ENCODE measurements around the genes MAPK3, ZNF771, ZNF764 and PRSS53.

DNA sequence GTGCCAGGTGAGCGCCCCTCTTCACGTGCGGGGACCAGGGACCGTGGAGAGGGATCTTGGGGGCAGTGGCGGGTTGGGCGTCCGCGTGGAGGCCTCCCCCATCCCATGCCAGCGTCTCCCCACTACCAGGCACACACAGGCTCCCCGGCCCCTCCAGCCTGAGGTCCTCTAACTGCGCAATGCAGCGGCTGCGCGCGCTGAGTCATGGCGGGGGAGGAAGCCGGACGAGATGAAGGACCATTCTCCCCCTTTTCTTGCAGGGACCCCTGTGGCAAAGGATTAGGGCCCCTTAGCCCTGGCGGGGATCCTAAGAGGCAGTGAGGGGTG, 324 bp downstream of the ALDOA start:
- PRO-cap, result no peak

- PRO-cap, result no peak
Observed at GRCh38 chr16:30082379-30082760, 6.6 kb downstream of the PPP4C start.

GRCh38 chr16:30108322-30108763, 5.0 kb downstream of the GDPD3 start:
- PRO-cap, result no peak

GRCh38 chr16:30122449-30123878, at the start of gene MAPK3:
Gene MAPK3, minus strand, starts transcription at chr16:30123220.
- PRO-cap, result no peak

DNA sequence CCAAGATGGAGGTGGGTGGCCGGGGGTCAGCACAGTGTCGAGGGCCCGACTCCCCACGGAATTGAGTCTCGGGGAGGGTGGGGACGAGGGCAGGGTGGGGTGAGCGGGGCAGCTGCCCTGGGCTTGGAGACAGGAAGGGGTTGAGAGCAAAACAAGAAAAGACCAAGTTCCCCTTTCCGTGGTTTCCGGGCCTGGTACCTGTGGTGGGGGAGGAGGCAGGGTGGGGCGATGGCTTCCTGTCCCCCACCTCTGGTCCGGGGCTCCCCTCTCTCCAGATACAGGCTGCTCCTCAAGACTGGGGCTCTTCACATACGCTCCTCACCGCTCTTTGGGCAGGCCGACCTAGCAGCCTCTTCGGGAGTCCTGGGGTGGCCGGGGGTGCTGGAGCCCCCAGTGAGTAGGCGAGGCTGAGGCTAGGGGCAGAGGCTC, 563 bp downstream of the CORO1A start:
- PRO-cap, result no peak

GRCh38 chr16:30378310-30379417, 3.7 kb downstream of the SEPTIN1 start:
- PRO-cap, result no peak

DNA sequence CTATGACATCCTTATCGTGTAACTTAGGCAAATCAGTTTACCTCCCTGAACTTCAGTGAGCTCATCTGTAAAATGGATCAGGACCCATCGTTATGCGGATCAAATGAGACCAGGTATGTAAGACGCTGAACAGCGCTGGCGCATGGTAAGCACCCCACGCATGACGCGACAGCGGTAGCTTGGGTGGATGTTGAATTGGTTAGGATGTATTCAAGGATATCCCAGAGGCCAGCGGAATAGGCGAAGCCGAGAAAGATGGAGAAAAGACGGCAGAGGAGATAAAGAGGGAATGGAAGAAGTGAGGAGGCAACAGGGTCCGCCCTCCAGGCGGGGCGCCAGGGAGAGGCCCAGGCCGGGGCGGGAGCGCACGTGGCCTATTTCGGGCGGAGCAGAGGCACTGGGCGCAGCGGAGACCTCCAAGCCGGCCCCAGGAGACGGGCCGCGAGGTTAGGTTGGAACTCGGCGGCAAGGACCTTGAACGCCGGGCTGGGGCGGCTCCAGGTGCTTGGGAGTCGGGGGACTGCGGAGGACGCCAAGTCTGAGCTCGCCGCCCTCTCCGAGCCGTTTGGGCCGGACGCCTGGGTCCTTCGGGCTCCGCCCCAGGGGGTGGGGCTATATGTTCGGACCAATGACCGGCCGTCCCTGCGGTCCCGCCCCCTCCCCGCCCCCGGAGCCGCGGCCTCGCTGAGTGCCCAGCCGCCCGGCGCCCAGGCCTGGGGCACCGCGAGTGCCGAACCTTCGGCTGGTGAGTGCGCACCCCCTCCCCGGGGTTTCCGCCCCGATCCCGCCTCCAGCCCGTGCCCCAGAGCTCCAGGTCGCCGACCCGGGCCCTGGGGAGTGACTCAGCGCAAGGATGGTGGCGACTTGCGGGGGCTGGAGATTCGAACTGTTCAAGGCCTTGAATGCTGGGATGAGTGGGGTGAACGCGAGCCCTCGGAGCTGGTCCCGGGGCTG, at the start of gene ZNF771:
Gene ZNF771, plus strand, starts transcription at position 687 of the 954 bp plus-strand sequence.
- PRO-cap, result no peak

GRCh38 chr16:30446336-30446732, 660 bp upstream of the SEPHS2 start:
- PRO-cap, result no peak

DNA sequence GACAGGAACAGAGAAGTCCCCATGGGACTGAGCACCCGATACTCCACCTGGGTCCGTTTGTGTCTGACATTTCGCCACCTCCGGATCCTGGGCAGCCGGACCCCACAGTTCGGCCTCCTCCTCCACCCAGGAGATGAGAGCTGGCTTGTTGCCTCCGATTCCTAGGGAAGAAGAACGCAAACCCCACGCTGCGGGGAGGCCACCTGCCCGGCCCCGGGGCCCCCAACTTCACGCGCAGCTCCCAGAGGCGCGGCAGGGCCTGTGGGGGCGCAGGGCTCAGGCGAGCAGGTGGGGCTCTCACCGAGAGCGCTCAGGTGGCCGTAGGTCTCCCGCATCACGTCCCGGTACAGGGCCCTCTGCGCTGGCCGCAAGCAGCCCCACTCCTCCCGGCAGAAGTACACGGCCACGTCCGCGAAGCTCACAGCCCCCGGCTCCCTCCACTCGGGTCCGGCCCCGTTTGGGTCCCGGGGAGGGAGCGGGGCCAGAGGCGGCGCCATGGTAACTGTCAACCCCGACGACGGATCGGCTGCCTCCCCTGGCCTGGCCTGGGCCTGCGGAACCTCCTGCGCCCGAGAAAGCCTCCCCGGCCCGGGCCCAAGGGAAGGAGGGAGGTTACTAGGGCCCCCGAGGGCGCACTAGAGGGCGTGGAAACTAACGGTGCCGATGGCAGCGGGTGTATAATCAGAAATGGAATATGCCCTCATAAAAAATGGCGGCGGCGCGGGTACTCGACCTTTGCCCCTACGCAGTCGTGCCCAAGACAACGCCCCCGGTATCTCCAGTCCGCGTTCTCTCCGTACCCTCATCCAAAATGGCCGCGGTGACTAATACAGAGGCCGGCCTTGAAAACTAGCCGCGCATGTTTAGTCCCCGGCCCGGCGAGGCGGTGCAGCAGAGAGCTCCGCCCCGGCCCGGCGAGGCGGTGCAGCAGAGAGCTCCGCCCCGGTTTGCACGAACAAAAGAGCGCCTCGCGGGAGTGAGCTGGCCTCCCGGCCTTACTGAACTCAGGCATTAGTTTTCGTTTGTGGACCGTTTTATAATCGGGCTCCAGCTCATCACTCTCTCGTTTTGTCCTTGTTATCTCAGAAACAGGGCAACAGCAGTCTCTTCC, at the start of gene ZNF764:
Gene ZNF764, minus strand, starts transcription at position 689 of the 1,111 bp plus-strand sequence.
- PRO-cap, result unidirectional peak, minus-strand start at position 590 of the sequence

DNA sequence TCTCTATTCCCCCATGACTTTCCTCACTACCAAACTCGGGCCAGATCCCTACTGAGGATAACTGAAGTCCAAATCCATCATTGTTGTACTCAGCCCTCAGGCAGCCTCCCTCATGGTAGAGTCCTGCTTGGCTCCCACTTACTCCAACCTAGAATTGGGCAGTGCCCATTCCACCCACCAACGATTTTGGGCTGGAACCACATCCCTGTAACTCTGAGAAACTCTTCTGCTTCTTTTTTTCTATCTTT, 1.2 kb downstream of the PRR14 start:
- PRO-cap, result no peak

DNA sequence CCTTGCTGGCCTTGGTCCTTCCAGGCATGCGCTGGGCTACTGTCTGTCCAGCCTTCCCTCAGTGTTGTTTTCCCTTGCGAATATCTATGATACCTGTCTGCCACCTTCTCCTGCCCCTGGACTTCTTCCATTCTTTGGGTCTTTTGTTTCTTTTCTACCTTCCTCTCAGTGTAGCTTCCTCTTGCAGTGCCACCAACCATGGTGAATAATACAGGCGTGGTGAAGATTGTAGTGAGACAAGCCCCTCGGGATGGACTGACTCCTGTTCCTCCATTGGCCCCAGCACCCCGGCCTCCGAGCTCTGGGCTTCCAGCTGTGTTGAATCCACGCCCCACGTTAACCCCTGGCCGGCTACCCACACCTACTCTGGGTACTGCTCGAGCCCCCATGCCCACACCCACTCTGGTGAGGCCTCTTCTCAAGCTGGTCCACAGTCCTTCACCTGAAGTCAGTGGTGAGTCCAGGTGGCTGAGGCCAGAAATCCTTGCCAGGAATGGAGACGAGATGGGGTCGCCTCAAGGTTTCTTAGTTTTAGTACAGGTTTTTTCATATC, 17.6 kb upstream of the TMEM265 start:
- PRO-cap, result no peak

GRCh38 chr16:30922024-30922669, 1.2 kb upstream of the FBXL19 start:
- PRO-cap, result no peak

GRCh38 chr16:30965577-30966448, 8.3 kb downstream of the SETD1A start:
- PRO-cap, result no peak

DNA sequence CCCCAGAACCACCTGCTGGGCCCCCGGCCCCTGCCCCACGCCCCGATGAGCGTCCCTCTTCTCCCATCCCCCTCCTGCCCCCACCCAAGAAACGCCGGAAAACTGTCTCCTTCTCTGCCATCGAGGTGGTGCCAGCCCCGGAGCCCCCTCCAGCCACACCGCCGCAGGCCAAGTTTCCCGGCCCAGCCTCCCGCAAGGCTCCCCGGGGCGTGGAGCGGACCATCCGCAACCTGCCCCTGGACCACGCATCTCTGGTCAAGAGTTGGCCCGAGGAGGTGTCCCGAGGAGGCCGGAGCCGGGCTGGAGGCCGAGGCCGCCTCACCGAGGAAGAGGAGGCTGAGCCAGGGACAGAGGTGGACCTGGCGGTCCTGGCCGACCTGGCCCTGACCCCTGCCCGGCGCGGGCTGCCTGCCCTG, 5.8 kb upstream of the HSD3B7 start:
- PRO-cap, result no peak

DNA sequence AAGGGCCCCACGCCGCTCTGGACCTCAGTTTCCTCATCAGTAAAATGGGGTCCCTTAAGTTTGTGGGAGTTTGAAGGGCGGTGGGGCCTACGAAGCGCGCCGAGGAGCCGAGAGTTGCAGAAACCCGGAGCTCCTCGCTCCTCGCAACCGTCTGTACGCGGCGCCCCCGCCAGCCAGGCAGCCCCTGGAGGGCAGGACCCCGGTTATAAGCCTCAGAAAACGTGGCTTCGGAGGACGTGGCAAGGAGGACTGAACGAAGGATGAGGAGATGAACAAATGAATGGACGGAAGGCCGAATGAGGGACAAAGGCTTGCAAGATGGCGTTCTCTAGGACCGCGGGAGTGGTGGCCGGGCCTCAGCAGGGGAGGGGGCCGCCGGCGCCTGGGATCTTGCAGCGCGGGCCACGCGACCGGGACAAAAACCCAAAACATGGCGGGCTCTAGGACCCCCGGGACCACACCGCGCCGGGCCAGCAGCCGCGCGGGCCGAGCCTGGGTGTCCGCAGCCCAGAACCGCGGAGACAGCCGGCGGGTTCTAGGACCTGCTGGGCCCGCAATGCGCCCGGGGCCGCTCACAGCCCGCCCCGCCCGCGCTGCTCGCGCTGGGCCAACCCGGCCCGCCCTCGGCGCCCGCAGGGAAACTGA, 973 bp downstream of the ZNF668 start:
- PRO-cap, result no peak

DNA sequence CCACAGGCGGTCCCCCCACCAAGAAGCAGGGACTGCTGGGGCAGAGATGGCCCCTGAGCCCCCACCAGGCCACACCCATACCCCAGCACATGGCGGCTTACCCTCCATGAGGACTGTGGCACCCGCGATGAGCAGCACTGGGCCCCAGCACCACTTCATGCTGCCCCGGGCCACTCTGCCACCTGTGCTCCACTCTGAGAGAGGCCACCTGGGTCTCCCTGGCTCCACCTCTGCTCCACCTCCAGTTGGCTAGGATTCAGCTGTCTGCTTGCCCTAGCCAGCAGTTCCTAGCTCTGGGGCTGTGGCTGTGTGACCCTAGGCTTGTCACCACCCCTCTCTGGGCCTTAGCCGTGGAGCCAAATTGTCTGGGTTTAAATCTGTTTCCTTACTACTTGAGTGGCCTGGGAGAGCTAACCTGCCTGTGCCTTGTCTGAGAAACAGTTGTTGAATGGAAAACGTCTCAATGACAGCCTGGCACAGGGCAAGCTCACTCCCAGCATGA, at the start of gene PRSS53:
Gene PRSS53, minus strand, starts transcription at position 293 of the 502 bp plus-strand sequence.
- PRO-cap, result no peak

DNA sequence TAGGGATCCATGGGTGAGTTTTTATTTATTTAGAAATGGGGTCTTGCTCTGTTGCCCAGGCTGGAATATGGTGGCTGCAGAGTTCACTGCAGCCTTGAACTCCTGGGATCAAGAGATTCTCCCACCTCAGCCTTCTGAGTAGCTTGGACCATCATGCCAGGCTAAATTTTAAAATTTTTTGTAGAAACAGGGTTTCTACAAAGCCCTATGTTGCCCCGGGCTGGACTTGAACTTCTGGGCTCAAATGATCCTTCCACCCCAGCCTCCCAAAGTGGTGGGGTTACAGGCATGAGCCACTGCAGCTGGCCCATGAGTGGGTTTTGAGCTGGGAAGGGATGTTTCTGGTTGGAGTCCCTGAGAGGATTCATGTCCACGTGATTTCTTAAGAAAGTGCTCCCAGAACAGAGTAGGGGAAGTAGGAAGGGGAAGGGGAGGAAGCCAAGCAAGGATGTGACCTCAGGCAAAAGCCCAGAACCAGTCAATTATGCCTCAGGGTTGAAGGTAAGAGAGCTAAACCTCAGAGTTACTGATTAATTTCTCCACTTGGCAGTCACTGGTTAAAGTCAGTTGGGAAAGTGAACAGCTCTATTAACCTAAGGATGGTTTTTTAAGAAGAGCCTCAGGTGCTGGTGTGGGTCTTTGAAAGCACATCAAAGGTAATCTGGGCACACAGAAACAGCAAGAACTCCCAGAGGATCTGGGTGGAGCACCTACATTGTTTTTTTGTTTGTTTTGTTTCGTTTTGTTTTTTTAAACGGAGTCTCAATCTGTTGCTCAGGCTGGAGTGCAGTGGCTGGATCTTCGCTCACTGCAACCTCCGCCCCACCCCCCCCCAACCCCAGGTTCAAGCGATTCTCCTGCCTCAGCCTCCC, 3.8 kb upstream of the KAT8 start:
- PRO-cap, result no peak

- PRO-cap, result no peak
Observed at GRCh38 chr16:31133849-31134574, 1.5 kb downstream of the PRSS8 start.

GRCh38 chr16:31181982-31182502, 2.1 kb downstream of the FUS start:
- PRO-cap, result no peak

- PRO-cap, result no peak
Observed at GRCh38 chr16:31185072-31186156, 5.5 kb downstream of the FUS start.

Data from neutrophil (primary cell).